Anterior vena cava (tissue), 1 donor: ENCODE measurements around the genes ZP2 and EEF2K.

GRCh38 chr16:20910486-20911192 is 10.1 kb downstream of the LYRM1 start:
- PRO-cap: no peak

- PRO-cap: no peak
Observed at GRCh38 chr16:21033506-21034168, 117.0 kb downstream of the DNAH3 start.

DNA sequence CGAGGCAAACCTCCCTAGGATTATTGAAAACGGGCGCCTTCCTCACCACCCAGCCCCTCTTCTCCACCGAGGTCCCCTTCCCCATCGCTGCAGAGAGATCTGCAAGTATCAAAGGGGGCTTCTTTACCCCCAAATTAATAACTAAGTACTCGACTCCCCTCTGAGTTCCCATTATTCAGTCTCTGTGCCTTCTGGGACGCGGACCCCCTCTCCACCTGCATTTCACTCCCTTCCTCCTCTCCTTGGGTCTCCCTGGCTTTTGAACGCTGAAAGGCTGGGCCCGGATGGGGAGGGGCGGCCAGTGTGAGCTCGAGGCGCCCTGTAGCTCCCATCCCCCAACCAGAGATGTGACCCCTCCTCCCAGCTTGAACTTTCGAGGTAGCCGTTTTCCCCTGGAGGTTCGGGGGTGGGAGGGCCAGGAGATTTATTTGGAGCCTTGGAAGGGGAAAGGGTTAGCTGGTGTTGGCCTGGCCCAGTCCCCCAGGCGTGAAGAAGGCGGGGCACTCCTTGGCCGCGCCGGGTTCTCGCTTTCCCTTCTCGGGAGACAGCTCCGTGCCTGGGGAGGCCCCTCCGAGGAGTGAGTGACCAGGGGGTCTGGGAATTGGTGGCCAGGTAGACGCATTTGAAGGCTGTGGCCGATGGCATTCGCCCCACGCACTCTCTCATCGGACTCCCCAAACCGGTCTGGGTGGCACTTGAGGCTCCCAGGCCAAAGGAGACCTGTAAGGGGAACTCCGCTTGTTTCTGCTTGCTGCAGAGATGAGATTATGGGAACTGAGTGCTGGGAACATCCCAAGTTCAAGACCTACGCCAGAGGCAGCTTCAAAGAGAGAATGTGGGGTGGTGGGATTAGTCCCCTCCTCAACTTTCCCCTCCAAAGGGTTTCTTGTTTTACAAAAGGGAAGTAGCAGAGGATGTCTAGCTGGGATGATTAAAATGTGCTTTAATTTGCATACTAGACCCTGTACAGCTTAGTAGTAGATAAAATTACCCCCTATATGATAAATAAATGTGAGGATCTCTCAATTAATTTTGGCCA is 955 bp downstream of the LDAF1 start:
- PRO-cap: unidirectional peak, minus-strand start at position 686 of the sequence

DNA sequence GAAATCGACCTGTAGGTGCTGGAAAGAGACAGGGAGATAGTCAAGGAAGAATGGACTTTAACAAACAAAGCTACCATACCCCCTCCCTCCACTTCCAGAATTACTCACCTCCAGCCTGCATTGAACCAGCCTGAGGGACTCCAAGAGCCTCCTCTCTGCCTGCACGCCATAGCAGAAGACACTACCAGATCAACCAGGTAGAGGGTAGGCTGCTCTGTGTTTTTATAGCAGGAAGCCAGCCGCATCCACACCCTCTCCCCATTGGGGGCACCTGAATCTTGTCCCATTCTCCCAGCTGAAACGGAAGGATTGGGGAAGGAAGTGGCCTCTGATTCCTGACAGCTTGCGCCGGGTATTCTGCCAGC is at the start of gene ZP2:
TSS of gene ZP2 (minus strand) at position 197 of the 365 bp plus-strand sequence.
- PRO-cap: no peak

GRCh38 chr16:21300228-21301213 is 22.4 kb upstream of the CRYM start:
- PRO-cap: bidirectional peak, plus-strand start at chr16:21300849, minus-strand start at chr16:21300732

DNA sequence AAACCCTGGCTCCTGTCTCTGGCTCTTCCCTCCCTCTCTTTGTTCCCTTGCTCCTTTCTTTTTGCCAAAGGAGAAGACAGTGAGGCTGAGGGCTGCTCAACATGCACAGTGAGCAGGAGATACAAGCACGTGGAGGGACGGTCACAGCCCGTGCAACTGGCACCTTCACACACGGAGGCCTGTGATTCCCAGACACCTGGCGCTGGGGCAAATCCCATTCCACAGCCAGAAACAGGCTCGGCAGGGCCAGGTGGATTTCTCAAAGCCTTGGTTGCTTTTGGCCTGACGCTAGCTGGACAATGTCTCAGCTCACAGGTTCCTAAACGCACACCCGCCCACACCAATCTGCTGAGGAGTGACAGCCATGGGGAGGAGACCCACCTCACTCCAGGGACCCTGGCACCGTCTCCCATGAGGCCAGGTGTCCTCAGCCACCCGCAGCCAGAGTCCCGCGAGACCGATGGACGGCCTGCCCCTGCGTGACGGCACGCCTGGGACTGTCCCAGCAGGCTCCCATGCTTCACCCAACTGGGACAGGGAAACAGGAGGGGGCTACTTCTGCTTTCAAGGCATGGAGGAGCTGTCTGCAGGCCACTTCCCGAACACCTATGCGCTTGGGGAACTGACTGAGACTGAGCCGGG is 85.8 kb upstream of the METTL9 start:
- PRO-cap: no peak

DNA sequence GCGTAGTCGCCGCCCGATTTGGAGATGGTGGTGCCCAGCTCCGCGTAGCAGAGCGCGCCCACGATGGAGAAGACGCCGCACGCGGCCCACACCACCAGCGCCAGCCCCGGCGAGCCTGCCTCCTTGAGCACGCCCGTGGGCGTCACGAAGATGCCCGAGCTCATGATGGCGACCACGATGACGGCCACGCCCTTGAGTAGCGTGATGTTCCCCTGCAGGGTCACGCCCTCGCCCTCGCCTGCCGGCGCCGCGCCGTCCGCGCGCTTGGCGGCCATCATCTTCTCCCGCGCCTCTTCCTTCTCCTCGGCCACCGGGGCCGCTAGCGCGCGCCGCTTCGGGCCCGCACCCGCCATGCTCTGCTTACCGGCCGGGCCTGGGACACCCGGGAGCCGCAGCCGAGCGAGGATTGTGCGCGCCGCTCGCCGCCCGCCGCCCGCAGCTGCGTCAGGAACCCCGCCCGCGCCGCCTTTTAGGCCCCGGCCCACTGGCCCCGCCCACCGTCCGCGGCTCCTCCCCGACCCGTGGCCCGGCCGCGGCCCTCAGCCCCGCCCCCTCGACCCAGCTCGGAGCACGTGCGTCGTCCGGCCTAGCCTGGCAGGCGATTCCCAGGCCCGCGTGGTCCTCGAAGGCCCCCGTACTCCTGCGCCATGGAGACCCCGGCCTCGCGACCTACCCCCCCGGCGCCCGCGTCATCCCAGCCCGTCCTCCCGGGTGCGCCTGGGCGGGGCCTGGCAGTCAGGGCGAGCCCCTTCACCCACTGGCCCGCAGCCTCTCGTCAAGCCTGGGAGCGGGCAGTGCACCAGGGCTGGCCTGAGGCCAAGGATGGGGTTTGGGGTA is 79.1 kb upstream of the METTL9 start:
- PRO-cap: unidirectional peak, minus-strand start at position 179 of the sequence; unidirectional peak, minus-strand start at position 443 of the sequence

GRCh38 chr16:21599921-21600421 is 594 bp downstream of the METTL9 start:
- PRO-cap: no peak

GRCh38 chr16:21624703-21625289 is 25.4 kb downstream of the METTL9 start:
- PRO-cap: no peak

DNA sequence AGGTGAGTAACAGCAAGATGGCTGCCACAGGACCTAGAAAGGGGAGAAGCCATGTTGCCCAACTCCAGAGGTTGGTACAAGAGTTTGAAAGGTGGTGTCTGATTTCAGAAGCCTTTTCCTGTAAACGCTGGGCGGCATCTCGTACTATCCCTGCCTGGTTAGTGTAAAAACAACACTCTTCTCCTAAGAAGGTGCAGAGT is 21.7 kb downstream of the IGSF6 start:
- PRO-cap: no peak

- PRO-cap: bidirectional peak, plus-strand start at chr16:21820263, minus-strand start at chr16:21820073; bidirectional peak, plus-strand start at chr16:21820492, minus-strand start at chr16:21820365
Observed at GRCh38 chr16:21819969-21820787, 37.4 kb downstream of the NPIPB4 start.

GRCh38 chr16:22037982-22038543 is 30.2 kb downstream of the MOSMO start:
- PRO-cap: no peak

- PRO-cap: no peak
Observed at GRCh38 chr16:22192727-22193103, 13.4 kb upstream of the EEF2K start.

GRCh38 chr16:22204422-22205040 is 1.5 kb upstream of the EEF2K start:
- PRO-cap: no peak

DNA sequence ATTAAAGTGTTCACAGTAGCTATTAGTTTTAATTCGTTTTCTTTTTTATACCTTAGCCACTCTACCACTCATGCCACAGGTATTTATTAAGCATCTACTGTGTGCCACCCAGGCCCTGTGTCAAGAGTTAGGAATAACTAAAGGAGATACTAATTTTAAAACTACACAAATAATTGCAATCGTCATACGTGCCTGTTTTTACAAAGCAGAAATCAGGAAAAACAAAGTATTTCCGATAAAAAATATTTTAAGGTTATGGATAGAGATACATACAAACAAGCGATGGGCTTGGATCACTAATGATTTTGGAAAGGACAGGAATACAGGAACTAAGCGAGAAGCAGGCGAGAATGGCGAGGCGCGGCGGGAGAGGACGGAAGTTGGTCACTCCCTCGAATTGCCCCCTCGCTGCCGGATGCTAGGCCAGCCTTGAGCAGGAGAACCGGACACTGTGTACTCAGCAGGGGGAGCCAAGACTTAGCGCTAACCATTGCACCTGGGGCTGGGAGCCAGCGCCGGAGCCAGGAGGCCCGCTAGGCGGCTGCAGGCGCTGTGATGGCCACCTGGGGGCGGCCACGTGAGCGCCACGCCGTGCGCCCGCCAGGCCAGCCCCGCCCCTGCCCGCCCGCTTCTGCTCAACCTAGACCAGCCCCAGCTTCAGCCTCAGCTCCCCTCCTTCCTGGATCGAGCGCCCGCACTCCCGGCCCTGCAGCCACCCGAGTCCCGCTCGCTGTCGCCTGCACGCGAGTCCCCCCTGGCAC is at the start of gene EEF2K:
TSS of gene EEF2K (plus strand) at position 634 of the 761 bp plus-strand sequence.
- PRO-cap: bidirectional peak, plus-strand start at position 666 of the sequence, minus-strand start at position 372 of the sequence

DNA sequence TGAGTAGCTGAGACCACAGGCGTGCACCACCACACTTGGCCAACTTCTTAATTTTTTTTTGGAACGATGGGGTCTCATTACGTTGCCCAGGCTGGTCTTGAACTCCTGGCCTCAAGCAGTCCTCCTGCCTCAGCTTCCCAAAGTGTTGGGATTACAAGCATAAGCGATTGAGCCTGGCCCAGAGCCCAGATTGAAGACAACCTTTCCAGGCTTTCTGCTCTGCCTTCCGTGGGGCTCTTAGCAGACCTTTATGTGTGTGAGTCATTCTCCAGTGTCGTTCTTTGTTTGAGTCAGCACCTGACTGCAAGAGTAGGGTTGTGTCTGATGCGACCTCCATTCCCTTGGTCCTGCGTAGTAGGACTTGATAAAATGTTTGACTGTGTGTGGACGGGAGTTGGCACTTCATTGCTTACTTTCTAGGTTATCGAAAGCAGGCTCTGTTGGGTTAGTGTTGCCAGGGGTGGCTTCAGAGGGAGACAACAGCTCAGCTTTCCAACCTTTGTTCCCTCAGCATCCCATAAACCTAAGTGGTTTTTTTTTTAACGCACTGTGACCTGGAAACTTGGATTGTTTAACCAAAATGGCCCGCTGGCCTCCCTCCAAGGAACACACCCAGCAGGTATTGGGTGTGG is 26.4 kb downstream of the EEF2K start:
- PRO-cap: no peak

GRCh38 chr16:22256920-22257827 is 40.0 kb upstream of the POLR3E start:
- PRO-cap: no peak

GRCh38 chr16:22297683-22298919 is 892 bp downstream of the POLR3E start:
- PRO-cap: unidirectional peak, minus-strand start at chr16:22297881; bidirectional peak, plus-strand start at chr16:22298446, minus-strand start at chr16:22298247

DNA sequence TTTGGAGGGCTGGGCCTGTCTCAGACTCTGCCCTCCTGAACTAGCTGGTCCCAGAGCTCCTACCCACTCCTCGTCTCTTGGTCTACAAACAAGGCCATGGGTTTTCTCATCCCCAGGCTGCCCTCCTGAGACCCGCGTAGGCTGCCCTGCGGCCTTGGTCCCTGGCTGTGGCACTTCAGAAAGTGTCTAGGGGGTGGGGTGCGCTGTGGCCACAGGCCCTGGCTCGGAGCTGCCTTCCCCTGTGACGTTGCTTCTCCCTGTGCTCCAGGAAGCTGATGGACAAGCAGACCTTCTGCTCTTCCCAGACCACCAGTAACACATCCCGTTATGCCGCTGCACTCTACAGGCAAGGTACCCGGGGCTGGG is 11.9 kb downstream of the POLR3E start:
- PRO-cap: no peak

DNA sequence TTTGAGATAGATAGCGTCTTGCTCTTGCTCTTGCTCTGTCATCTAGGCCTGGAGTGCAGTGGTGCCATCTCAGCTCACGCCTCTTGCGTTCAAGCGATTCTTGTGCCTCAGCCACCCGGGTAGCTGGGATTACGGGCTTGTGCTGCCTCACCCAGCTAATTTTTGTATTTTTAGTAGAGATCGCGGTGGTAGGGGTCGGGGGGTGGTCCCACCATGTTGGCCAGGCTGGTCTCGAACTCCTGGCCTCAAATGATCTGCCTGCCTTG is 32.8 kb downstream of the POLR3E start:
- PRO-cap: no peak